Left colon (tissue), 1 donor: ENCODE data around the genes CLCF1 and ALDH3B1.

DNA sequence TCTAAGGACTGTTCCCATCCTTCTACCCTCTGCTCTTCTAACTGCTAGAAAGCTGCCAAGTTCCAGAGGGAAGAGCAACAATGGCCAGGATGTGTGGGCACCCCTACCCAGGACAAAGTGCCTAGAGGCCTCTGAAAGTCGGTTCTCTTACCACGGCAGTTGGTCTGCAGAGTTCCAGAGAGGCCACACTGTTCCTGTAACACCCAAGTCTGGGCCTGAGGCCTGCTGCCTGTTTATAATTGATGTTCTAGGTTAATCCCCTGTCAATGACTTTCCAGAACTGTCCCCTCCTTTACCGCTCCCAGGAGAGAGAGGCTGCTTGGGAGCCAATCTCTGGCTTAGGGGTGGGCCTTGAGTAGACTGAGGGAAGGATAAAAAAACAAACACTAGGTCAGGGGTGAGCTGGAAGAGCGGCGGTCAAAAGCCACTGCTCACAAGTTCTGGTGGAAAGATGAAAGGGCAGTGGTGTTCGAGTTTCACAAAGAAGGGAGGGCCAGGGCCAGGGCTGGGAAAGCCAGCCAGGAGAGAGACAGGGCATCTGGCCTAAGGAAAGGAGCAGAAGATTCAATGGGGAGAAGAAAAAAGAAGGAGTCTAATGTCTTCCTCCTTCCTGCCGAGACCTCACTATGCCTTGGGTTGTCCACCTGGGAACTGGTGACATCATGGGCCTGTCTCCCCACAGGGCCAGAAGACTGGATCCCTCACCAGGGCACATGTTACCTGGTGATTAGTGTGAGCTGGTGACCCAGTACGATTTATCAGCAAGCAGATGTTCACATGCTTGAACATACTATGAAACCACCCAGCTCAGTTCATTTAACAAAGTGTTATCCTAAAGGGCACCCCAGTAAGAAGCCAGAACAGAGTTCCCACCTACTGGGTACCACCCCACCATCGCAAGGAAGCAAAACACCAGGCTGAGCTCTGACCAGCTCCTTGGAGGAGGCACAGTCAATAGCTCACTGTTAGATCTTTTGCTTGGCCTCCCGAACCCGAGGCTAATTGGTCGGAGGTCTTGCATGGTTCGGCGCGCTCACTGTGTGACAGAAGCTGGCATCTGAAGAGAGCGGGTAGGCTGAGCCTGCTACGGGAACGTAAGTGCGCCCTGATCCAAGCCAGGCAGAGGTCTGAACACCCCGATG, 50.1 kb downstream of the PC start:
- PRO-cap = no peak

DNA sequence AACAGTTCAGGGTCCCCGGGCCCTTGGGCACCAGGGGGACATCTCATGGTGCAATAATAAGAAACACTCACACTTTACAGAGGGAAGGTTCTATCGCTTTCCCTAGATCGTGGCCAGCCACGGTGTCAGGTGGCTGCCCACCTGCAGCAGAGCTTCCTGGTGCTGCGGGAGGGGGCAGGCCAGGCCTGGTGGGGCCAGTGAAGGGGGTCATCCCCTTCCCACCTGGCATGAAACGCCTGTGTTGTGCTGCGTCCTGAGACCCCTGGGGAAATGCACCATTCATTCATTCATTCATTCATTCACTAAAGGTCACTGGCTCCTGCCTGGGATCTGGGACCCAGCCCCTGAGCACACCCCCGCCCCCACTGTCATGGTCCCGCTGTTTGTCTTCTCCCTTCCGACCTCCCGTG, 392 bp upstream of the RHOD start:
- PRO-cap = no peak

GRCh38 chr11:67077241-67077747, 20.6 kb downstream of the RHOD start:
- PRO-cap = bidirectional peak, plus-strand start at chr11:67077635, minus-strand start at chr11:67077533

GRCh38 chr11:67128405-67129255, 9.6 kb downstream of the KDM2A start:
- PRO-cap = no peak

- PRO-cap = bidirectional peak, plus-strand start at chr11:67317291, minus-strand start at chr11:67317254; bidirectional peak, plus-strand start at chr11:67317498, minus-strand start at chr11:67317454; bidirectional peak, plus-strand start at chr11:67317902, minus-strand start at chr11:67317748
These were observed 13.9 kb downstream of the SSH3 start for GRCh38 chr11:67316958-67317989.

DNA sequence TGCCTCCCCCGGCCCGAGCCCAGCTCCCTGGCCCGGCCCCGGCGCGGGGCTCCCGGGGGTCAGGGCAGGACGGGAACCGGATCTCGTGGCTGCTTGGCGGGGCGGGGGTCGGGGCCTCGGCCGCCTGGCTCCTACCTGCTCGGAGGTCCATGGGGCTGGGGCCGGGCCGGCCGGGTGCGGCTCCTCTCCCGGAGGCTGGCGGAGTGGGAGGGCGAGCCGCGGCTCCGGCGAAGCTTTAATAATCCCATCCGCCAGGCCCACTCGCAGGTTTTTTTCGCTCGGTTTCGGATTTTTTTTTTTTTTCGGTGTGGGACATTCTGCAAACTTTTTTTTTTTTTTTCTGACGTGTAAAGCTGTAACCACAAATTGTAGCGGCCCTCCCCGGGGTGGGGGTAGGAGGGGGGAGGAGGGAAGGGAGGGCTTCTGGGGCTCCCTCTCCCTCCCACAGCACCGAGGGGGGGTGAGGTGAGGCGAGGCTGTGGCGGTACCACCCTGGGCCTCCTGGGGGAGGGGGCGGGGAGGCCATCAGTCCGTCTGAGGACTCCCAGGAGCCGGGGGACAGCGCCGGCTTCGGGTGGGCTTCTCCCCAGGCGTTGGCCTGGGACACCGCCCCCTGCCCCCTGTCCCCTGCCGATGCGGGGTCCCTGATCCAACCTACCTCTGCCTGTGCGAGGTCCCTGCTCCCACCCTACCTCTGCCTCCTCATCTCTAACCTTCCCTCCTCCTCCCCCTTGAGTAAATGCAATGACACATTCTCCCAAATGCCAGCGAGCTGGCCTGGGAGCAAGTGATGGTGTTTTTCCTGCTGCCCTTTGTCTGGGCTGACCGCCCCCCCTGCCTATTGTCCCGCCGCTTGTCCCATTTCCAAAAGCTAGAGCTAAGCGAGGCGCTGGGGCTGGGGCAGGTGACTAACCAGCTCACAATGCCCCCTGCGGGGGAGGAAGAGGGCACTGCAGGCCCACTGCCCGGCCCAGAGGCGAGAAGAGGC, at the start of gene CLCF1:
CLCF1 (minus strand) TSS at position 210 of the 988 bp plus-strand sequence.
- PRO-cap = bidirectional peak, plus-strand start at position 453 of the sequence, minus-strand start at position 237 of the sequence; unidirectional peak, minus-strand start at position 814 of the sequence

DNA sequence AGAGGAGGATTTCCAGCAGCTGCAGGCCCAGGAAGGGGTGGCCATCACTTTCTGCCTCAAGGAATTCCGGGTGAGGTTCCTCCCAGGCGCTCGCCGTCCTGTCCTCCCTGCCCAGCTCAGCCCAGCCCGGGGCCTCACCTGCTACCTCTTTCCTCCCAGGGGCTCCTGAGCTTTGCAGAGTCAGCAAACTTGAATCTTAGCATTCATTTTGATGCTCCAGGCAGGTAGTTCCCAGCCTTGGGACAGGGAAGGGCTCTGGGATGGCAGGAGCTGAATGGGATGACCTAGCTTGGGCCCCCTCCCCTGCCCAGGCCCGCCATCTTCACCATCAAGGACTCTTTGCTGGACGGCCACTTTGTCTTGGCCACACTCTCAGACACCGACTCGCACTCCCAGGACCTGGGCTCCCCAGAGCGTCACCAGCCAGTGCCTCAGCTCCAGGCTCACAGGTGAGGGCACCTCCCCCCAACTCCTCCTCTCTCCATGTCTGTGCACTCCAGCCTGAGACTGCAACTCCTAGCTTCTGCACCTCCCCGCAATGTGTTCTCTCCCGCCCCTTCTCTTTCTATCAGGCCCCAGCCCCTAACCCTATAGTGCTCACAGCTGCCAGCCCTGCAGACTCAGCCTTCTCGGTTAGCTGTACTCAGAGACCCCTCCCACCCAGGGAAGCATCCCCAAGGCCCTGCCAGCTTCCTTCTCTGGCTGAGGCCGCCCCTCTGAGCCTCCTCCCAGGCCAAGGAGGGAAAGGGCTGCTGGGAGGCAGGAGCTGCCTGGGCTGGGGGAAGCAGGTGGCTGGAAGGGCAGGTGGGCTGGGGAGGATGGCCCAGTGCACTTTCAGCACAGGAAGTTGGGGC, 4.4 kb downstream of the RAD9A start:
- PRO-cap = no peak

- PRO-cap = bidirectional peak, plus-strand start at chr11:67410300, minus-strand start at chr11:67410135
These were observed 5.6 kb upstream of the CARNS1 start for GRCh38 chr11:67409635-67410540.

GRCh38 chr11:67438248-67438931, 908 bp upstream of the PTPRCAP start:
- PRO-cap = bidirectional peak, plus-strand start at chr11:67438712, minus-strand start at chr11:67438679

DNA sequence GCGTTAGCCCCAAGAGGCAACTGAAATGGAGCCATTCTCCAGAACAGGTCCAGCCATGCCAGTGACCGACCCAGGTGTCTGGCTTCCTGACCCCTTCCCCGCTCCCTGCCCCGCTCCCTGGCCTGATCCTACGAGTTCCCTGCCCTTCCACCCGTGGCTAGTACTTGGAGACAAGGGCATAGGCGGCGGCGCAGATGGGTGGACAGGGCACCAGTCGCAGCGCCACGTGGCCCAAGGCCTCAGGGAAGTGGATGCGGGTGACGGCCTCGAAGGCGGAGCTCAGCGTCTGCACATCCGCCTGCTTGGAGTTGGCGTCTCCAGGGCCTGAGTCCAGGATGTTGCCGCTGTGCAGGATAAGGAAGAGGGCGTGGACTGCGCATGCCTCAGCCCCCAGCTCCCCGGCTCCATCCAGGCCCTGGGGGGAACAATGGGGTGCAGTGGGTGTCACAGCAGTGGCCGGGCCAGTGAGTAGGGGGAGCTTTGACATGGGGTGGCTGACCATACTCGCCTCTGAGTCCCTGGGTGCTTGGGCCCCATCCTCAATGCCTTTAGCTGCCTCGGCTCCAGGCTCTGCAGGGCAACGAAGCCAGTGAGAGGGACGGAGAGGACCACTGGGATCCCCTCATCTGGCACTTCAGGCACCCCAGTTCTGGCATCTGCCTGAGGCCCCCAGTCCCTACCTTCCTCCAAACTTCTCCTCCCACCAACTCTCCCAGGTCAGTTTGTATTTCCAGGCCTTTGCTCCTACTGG, 6.6 kb downstream of the PITPNM1 start:
- PRO-cap = no peak

DNA sequence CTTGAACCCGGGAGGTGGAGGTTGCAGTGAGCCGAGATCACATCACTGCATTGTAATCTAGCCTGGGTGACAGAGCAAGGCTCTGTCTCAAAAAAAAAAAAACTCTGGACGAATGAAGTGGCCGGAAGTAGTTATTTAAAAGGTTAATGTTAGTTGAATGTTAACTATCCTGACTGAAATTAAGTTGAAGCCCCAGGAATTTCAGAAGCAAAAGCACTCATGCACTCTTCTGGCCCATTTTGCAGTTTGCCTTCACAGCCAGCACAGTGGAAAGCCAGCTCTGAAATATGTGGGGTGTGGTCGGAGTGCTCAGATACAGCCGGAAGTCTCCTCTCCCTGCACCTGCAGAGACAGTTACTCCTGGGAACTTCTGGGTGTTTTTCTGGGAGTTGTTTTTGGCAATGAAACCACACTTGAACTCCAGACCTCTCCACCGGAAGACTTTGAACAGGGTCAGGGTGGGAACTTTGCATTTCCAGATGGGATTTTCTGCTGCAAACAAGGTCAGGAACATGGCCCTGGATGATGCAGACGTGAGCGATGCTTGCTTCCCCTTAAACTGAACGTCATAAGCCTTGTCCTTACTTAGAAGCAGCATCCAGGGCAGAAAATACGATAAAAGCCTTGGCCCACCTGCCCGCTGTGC, 21.4 kb upstream of the CABP2 start:
- PRO-cap = unidirectional peak, minus-strand start at position 289 of the sequence; bidirectional peak, plus-strand start at position 312 of the sequence, minus-strand start at position 289 of the sequence

GRCh38 chr11:67610883-67611644, 4.3 kb downstream of the NDUFV1 start:
- PRO-cap = no peak

DNA sequence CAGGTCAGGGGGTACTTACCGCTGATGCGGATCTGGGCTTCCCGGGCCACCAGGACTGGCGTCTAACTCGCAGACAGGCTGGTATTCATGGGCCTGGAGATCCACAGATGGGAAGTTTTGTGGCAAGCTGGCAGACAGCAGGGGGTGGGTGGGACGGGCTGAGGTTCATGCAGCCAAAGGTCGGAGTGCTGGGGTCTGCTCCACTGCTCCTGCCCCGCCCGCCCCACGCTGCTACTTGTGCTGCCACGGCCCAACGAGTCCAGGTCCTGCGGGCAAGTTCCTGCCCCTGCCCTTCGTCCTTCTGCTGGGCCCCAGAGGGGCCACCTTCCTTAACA, 3.1 kb downstream of the ACY3 start:
- PRO-cap = no peak

- PRO-cap = no peak
These were observed 8.8 kb downstream of the ALDH3B2 start for GRCh38 chr11:67665608-67666059.

DNA sequence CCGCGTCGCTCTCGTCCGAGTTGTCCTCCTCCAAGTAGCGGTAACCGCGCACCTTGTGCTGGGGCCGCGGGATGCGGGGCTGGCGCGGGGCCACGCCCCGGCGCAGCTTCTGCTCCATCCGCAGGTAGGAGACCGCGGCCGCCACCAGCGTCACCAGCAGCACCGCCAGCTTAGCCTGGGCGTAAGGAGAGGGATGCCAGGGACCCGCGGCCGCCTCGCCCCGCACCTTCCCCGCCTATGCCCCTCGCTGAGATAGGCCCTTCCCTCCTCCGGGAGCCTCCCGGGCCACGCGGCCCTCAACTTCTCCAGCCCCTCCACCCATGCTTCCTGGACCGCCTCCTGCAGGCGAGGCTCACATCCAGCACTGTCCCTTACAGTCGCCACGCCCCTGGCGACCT, 12.2 kb downstream of the UNC93B1 start:
- PRO-cap = no peak

DNA sequence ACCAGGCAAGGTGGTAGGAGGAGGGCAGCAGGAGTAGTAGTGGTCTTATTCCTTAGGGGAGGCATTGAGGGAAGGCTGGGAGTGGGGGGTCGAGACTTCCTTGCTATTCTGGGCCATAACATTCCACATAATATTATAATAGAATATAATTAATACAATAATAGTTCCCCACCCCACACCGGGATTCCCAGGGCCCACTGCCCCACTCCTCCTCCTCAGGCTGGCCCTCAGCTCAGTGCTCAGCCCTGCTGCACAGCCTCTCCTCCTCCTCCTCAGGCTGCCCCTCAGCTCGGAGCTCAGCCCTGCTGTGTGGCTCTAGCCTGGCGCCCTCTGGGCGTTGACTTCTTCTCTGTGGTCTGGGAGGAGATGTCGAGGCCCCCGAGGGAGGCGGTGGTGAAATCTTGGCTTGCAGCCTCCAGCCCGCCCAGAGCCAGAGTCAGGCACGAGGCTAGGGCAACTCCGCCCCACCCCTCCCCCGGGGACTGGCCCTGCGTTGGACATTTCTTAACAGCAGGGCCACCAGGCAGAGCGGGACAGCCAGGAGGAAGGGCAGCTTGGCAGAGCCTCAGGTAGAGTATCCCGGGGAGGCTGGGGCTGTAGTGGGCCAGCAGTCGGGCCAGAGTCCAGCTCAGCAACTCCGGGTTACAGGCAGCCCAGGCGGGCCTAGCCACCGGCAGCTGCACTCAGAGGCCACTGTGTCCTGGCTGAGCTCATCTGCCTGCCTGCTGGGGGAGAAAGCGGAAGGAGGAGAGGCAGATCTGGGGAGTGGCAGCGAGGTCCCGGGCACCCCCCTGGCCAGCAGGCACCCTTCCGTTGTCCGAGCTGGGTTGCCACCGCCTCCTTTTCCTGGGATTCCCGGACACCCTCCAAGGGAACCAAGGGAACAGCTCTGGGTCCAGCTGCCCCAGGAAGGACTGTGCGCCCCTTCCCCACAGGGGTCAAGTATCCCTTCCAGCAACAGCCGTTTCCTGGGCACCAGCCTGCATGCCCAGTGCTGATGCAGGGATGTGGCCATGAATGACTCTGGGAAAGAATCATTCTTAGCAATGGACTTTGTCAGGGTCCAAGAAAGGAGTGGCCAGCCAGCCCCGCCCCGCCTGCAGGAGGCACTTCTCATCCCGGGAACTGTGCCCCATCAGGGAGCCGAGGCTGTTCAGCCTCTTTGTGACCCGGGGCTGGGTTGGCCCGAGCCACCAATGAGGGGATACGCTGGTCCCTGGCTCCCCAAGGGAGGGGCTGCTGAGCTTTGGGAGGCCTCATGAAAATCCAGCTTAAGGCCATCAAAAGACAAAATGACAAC, at the start of gene ALDH3B1:
ALDH3B1 (plus strand) TSS at position 504 of the 1,300 bp plus-strand sequence.
- PRO-cap = bidirectional peak, plus-strand start at position 531 of the sequence, minus-strand start at position 332 of the sequence; bidirectional peak, plus-strand start at position 813 of the sequence, minus-strand start at position 716 of the sequence; bidirectional peak, plus-strand start at position 1,165 of the sequence, minus-strand start at position 1,019 of the sequence

DNA sequence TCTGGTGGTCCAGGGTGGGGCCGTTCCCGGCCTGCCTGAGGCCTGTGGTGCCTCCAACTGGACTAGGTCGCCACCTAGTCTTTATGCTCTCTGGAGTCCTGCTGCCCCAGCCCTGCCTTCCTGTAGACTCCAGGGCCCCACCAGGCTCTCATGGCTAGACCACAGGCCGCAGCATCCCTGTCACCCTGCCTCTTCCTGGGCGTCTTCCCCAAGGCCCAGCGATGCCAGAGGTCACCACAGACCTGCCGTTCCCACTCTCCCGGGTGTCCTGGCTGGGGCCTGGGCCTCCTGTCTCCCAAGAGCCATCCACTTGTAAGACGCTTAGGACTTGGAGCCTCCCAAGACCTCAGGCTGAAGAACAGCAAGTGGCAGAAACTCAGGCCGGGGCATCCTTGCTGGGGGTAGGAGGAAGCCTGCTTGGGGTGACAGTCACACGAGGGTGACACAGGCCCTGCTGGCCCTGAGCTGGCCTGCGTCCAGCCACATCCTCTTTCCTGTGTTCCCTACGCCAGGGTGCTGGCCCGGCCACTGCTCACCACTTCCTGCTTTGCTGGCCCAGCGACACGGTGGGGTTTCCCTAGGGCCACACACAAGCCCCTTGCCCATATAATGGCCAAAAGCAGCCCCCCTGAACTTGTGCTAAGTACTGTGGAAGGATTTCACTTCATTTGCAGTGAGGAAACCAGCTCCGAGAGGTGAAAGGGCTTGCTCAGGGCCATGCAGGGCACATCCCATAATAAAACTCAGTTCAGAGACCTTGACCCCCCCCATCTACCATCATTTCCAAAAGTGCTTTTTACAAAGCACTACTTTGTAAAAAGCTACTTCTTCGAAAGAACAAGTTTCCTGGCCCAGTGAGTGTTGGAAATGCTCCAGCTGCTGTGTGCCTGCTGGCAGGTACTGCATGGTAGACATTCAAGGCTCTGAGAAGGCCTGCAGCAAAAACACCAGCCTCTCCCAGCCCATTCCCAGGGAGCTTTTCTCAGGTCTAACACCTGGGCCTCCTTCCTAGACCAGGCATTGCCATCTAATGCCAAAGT, 1.8 kb upstream of the TCIRG1 start:
- PRO-cap = no peak

DNA sequence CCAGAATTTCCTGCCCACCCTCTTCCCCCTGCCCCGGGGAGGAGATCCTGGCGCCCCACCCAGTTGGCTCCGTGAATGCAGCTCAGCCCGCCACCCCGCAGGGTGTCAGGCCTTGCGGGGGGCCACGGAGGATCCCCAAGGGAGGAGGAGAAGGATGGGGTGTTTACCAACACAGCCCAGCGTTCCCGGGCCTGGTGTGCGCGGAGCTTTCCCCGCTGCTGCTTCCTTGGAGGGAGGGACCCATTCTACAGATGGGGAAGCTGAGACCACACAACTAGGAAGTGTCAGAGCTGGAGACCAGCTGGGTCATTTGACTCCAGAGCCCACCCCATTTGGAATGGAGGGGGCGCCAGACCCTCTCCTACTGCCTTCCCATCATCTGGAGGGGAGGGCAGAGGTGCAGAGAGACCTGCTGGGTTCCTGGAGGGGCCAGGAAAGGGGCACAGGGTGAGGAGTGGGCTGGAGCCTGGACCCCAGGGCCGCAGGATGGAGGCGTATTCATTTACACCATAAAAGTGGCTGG, 386 bp downstream of the TCIRG1 start:
- PRO-cap = no peak

DNA sequence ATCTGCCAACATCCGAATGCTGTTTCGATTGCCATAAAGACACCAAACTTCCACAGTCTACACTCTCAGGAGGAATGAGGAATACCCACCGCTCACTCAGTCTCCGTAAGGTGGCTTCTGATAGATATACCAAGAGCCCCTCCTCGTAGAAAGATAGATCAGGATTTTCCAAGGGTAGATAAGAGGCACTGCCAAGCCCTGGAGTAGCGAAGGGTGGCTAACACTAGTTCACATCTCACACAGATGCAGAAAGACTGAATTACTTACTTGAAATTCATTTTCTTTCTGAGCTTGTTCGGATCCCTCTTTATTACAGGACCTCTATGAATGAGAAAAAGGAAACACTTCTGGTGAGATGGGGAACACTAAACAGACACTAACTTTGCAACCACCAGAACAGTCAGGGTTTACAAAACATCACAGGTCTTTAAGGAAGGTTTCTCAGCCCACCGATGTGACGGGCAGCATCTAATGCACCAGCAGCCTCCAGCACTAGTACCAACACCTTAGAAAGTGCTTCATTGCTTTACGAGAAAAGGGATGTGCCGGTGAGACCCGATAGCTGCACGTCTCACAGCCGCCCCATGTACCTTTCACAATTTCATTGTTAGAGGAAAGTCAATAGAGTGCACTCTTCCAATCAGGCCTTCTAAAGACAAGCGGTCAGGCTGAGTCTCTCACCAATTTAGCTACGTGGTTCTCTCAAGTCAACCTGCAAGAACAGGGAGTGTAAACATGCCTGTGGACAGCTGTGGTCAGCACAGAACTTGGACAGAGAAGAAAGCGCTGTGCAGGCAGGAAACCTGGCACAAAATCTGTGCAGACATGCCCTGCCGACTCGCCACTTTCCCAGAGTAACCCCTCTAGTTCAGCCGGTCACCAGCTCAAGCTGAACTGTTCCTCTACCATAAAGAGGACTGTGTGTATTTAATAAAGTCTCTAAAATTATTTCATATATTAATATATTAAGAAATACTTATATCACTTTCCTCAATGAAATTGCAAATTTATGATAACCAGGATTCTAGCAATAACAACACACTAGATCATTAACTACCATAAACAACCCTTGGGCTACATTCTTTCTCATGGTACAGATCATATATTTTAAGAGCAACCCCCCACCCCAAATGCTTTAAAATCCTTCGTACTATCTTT, 39.7 kb downstream of the CHKA start:
- PRO-cap = no peak

- PRO-cap = no peak
These were observed 1.1 kb downstream of the CHKA start for GRCh38 chr11:68120030-68120467.